Metastatic Lung Carcinoma in the Adrenal Gland (tissue), 1 donor: ENCODE data around the gene TCF19.

- PRO-cap = bidirectional peak, plus-strand start at chr6:30915726, minus-strand start at chr6:30915635
Observed at GRCh38 chr6:30914909-30916086, 1.3 kb downstream of the VARS2 start.

DNA sequence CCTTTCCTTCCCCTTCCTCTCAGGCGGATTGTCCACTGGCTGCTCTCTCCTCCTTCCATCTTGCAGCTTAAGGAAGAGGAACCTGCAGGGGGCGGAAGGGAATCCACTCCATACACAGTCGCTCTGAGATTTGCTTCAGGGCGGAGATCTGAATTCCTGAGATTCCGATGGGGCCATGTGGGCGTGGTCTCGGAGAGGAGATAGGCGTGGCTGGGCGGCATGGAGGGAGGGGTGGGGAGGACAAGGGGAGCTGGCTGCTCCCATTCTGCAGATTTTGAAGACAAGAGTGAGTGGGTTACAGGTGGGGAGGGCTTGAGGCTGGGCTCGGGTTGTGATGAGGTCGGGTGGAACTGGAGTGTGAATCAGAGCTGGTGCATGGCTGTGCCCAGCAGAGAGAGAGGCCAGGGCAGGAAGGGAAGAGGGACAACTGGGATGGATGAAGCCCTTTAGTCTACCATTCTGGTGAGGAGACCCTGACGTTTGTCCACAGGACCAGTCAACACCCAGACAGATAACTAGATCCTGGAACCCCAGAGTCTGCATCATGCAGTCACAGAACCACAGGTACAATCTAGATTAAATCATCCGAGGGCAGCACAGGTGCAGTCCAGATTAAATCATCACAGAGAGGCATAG lies 2.0 kb downstream of the MUCL3 start:
- PRO-cap = bidirectional peak, plus-strand start at position 228 of the sequence, minus-strand start at position 69 of the sequence

DNA sequence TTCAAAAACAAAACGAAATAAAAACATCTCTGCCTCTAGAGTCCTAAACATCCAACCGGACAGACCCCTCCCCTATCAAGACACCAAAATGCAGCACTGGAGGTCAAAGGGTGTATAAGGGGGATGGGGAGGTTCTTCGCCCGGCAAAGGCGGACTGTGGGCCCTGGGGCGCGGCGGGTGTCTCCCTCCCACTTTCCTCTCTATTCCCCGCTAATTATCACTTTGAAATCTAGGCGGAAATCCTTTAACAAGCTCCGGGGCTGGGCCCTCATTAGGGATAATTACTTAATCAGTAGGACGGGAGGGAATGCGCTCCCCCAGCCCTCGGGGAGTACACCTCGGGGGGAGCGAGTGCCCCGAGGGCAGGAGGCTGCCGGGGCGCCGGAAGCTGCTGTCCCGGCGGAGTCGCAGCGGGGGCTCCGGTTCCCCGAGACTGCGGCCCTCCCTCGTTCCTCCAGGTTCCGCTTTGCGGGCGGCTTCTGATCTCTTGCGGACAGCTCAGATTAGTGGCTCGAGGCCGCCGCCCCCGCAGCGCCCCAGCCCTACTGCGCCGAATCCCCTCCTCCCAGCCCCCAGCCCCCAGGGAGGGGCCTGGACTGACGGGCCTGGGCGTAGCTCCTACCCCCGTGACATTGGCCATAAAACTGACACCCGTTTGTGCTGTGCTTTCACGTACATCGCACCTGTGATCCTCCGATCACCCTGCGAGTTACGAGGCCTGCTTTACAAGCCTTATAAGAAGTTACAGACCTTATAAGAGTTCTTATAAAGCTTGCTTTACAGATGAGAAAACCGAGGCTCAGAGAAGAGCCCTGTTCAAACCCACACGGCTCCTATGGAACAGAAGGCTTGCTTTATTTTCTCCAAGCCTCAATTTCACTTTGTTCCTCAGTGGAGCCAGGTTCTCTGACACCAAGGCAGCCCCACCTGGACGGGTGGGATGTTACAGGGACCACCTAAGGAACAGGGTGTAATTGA lies 14.8 kb downstream of the MUCL3 start:
- PRO-cap = no peak

GRCh38 chr6:30983374-30983628 lies 217 bp upstream of the MUC21 start:
- PRO-cap = no peak

GRCh38 chr6:31036032-31036309 lies 25.7 kb downstream of the MUC22 start:
- PRO-cap = unidirectional peak, plus-strand start at chr6:31036137

- PRO-cap = no peak
Observed at GRCh38 chr6:31116364-31117382, 2.1 kb downstream of the PSORS1C1 start.

- PRO-cap = no peak
Observed at GRCh38 chr6:31142183-31142994, 3.5 kb upstream of the PSORS1C2 start.

DNA sequence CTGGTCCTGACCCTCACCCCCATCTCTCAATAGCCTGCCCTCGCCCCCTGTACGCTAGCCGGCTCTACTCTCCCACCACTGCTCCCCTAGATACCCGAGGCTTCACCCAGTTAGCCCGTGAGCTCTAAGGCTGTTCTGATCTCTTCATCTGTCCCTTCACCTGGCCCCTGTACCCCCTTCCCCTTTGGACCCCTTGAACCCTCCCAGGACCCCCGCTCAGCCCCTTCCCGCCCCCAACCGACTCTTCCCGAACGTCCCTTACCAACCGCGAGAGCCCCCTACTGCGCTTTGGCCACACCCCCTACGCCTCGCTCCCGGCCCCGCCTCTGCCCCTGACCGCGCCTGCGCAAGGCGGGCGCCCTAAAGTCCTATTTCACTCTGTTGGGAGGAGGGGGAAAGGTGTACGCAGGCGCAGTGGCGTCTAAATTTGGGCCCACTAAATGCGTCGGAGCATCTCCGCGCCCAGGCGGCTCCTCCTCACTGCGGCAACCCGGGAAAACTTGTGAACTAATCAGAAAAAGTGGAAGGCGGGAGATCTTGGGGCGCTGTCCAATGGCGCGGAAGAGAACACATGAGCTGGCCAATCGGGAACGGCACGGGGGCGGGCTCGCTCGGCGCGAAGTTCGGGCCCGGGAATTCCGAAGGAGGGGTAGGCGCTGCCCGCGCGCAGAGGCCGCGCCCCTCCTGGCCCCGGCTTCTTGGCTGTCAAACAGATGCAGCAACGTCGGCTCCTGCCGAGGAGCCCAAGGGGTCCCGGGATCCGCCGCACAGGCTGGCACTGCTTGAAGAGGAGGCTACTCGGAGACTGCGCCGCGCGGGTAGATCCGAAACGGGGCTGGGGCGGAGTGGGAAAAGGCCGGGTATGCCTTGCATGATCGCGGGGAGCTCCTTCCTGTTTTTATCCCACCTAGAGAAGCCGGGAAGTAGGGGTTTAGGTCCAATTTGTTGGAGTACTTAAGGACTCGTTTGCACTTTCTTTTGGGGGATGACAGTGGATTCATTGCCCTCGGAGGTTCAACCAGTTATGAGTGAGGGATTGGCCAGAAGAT lies at the start of gene TCF19:
TCF19 (plus strand) TSS at position 685 of the 1,049 bp plus-strand sequence.
- PRO-cap = bidirectional peak, plus-strand start at position 635 of the sequence, minus-strand start at position 272 of the sequence

- PRO-cap = no peak
Observed at GRCh38 chr6:31202615-31203281, 32.3 kb upstream of the POU5F1 start.

DNA sequence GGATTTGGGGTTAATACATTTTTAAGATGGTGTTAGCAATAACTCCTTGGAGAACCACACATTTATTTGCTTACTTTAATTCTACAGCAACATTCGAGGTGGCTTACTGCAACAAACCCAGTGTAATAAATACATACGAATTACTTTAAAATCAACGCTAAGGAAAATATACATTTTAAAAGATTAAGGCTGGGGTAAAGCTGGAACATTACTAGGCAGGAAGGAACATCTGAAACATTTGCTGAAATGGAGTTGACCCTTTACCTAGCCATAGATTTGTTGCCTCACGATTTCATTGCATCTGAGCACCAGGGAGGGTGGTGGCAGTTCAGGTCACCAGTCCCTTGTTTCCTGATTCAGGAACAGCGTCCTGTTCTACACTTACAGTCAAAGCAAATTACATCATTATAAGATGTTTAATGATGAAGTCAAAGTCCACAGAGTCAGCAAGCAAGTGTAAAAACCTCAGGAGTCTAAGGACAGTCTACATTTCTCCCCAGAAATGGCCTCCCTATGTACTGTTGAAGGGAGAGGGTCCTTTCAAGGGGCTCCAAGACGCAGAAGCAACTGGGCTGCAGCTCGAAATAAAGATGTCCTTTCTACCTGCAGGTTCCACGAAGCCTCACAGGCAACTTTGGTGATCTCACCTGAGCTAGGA lies 9.0 kb upstream of the MICA start:
- PRO-cap = no peak

- PRO-cap = no peak
Observed at GRCh38 chr6:31419743-31420400, 16.5 kb downstream of the MICA start.

DNA sequence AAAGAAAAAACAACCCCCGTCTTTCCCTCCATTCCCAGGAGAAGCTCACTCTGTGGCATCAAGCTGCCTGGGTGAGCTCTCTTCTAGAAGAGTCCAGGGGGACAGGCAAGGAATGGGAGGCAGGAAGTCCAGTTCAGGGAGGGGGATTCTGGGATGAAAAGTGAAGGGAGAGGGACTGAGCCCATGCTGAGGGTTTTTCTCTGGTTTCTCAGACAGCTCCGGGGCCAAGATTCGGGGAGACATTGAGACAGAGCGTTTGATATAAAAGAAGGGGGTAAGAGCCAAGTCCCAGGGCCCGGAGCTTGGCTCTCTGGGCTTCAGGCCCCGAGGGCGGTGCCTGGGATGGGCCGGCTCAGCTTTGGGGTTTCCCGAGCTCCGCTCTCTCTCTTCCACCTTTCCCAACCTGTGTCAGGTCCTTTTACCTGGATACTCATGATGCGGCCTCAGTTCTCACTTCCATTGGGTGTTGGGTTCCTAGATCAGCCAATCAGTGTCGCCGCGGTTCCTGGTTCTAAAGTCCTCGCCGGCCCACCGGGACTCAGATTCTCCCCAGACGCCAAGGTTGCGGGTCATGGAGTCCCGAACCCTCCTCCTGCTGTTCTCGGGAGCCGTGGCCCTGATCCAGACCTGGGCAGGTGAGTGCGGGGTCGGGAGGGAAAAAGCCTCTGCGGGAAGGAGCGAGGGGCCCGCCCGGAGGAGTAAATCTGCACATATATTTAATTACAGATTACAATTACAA lies 35.1 kb upstream of the MICB start:
- PRO-cap = bidirectional peak, plus-strand start at position 541 of the sequence, minus-strand start at position 360 of the sequence

GRCh38 chr6:31473791-31475028 lies 23.7 kb upstream of the MICB start:
- PRO-cap = no peak

DNA sequence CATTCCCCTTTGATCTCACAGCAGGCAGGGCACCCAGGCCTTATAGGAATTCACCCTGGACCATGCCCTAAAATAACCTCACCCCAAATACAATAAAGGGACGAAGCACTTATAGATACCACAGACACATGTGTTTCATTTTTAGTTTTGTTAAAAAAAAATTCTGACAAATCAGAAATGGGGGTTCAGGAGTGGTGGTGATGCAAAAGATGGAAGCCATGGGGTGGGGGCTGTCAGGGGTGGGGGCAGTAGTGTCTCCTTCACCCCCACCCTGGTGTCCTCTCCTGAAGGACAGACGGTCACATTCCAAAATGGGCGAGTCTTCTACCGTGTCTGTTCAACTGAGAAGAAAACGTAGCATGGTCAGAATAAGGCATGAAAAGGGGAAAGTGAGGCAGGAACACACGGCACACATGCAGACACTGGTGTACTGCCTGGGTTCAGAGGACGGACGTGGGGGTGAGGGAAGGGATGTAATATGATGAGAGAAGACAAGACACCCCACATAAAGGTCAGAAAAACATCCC lies 1.4 kb downstream of the MCCD1 start:
- PRO-cap = no peak

GRCh38 chr6:31530637-31531681 lies 2.2 kb downstream of the MCCD1 start:
- PRO-cap = no peak

DNA sequence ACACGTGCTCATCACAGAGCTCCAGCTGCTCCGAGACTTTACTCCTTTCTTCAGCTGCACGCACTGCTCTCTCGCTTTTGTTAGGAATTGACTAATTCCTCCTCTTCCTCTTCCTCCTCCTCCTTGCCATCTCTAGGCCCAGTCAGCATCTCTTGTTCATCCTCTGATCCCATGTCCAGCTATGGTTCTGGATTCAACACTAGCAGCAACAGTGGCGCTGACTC lies 3.9 kb upstream of the AIF1 start:
- PRO-cap = no peak

GRCh38 chr6:31626245-31627091 lies 6.0 kb downstream of the PRRC2A start:
- PRO-cap = no peak

- PRO-cap = no peak
Observed at GRCh38 chr6:31633611-31633927, 13.1 kb downstream of the PRRC2A start.

GRCh38 chr6:31658482-31659408 lies 1.8 kb downstream of the C6orf47 start:
- PRO-cap = no peak

DNA sequence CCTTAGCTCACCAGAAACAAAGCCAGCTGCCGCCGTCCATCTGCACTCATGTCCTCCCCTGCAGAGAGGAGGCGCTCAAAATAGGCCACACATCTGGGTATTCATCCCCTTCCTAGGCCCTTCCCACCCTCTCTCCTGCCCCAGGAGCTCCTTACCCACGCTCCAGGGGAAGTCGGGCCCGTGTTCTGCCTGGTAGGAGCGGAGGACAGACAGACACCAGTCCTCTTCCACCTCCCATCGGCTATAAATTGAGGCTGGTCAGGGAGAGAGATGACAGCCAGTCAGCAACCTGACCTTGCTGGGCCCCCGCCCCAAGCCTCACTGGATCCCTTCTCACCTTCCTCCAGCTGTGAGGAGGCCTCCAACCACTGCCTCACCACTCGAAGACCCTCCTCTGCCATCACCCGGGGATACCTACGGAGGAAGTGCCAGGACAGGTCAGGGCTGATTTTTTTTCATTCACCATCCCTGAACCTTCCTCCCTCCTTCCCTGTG lies 6.7 kb upstream of the LY6G5C start:
- PRO-cap = no peak